Right ventricle myocardium (tissue), 1 donor: ENCODE data around the gene BMP2.

GRCh38 chr20:5832896-5833260, 78.4 kb upstream of the CHGB start:
- PRO-cap, 2 experiments: peak in 2 of 2 experiments; most common plus-strand start chr20:5833017 (in 1); most common minus-strand start chr20:5833012 (in 2)

DNA sequence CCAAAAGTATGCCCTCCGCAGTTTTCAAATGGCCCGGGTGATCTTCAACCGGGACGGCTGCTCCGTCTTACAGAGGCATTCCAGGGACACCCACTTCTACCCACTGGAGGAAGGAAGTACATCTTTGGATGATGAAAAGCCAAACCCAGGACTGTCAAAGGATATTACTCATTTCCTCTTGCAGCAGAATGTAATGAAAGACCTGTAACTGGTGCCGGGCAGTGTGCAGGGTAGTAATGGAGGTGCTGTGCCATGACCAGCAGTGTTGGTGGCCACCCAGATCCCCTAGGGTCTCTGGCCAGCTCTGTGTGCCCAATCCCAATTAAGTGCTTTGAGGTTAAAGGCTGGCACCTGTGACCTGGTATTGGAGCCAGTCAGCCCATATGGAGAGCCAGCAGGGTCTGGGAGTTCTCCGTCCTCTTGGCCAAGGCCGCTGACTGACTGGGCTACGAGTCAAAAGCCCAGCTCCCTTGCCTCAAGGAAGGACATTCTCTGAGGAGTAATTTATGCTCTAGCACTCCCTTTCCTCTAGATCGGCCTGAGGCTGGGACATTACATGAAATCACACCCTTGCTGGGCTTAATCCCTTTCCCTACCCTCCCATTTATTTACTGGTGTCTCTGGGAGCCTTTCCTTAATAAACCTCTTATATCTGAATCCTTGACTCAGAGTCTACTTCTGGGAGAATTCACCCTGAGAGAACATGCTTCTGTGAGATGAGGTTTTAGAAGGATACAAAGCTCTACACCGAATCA, 47.9 kb upstream of the CHGB start:
- PRO-cap, 2 experiments: no peak in any of the 2 experiments

GRCh38 chr20:5942307-5942833, 8.0 kb downstream of the TRMT6 start:
- PRO-cap, 2 experiments: no peak in any of the 2 experiments

DNA sequence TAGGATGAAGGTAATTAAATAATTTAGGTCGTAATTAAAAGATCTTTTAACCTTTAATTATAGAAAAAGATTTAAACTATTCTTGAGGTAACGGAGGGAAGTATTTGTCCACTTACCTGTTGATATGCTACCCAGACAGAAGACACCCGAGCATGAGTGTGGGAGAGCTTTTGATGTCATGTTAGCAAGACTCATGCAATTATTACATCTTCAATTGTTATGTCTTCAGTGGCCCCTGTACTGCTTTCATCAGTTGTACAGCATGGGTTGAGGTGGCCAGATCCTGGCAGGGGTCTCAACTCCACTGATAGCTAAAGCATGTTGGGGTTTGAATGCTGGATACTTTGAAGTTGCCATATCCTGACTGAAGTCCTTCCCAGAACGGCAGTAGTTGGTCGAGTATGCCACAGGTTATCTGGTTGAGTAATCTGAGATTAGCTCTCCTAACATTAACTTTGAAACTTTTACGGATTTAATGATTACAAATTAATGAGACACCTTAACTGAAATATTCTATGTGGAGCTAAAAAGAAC, 1.1 kb downstream of the CRLS1 start:
- PRO-cap, 2 experiments: no peak in any of the 2 experiments

- PRO-cap, 2 experiments: no peak in any of the 2 experiments
These were observed 7.4 kb downstream of the CRLS1 start for GRCh38 chr20:6013048-6014087.

DNA sequence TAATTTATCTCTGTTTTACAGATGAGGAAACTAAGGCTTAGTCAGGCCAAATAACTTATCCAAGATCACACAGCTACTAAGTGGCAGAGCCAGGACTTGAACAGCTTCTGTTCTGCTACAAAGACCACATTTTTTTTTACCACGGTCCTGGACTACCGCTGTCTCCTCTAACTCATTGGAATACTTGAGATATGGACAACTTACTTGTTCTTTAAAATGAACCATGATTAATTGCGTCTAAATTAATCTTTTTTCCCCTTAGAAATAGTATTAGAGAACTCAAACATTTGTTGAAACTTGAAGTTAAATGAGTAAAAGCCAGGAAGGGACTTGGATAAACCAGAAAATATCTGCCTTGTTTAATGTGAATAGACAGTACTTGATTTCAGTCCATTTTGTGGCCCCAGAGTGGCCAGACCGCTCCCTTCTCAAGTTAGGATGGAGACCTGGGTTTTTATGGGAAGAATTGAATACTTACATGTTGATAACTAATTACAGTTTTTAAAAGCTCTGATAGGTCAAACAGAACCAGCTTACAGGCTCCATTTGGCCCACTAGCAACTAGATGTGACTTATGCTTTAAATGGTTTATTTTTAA, 8.4 kb downstream of the CRLS1 start:
- PRO-cap, 2 experiments: no peak in any of the 2 experiments

GRCh38 chr20:6022931-6023503, 17.1 kb downstream of the CRLS1 start:
- PRO-cap, 2 experiments: no peak in any of the 2 experiments

- PRO-cap, 2 experiments: no peak in any of the 2 experiments
These were observed 63.3 kb upstream of the BMP2 start for GRCh38 chr20:6704168-6704547.

GRCh38 chr20:6767292-6768061, at the start of gene BMP2:
Gene BMP2 (plus strand): TSS chr20:6767686.
- PRO-cap, 2 experiments: peak in 2 of 2 experiments; most common plus-strand start chr20:6767686 (in 2); most common minus-strand start chr20:6767461 (in 2)

DNA sequence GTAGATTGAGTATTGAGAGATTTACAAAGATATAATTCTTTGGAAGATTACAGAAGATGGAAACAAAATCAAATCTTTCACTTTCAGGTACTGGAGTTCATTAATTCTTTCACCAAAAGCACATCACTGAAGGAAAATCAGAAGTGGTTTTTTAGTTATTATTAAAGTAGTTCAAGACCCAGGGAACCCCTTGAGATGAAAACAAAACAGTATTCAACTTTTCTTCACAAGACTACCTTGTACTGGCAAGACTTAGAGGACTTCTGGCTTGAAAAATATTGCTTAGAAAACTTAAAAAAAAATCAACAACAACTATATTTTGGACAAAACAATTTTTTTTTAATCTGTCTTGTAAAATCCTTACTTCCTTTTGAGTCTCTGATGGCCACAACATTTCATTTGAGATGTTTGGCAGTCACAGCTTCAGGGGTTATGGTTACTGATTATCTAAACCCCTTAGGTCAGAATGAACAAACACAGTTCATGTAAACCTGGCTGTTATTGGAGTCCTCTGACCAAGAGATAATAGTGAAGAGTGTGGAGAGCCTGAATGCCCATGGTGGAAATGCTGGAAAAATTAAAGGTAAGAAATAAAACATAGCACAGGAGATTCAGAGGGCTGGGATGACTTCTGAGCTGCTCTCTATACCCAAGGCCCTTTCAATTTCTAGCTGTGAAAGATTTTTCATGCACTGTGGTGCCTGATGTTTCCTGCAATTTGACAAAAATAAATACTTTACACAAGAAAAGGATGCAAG, 38.3 kb downstream of the TMX4 start:
- PRO-cap, 2 experiments: no peak in any of the 2 experiments

- PRO-cap, 2 experiments: no peak in any of the 2 experiments
These were observed 36.0 kb downstream of the TMX4 start for GRCh38 chr20:7983536-7984061.

DNA sequence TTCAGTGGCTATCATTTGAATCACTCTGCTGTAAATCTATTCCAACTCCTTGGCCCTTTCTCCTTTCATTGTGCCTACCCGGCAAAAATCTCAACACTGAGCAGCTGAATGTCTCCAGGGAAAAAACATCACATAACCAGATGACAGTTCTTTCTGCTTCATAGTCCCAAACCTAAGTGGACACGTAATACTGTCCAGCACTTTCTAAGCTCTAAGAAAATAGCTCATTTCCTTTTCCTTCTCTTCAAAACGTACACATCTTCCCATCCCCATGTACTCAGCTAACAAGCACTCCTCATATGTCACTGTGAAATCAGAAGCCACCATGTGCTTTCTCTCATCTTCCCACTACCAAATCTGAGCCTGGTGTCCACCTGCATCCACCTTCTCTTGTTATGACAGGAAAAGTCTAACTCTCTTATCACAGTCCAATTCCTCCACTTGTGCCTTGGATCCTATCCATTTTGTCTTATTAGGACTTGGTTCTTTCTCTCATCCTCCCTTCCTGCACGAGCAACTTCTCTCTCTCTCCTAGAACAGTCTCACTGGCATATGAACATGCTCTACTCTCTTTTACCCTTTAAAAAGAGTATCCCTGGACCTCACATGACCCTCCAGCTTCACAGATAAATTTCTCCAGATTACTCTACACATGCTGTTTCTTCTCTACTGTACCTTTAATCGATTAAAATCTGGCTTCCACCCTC, 23.2 kb downstream of the TMX4 start:
- PRO-cap, 2 experiments: no peak in any of the 2 experiments

- PRO-cap, 2 experiments: no peak in any of the 2 experiments
These were observed 39.5 kb downstream of the PLCB4 start for GRCh38 chr20:9108353-9108878.

GRCh38 chr20:9279881-9280519, 211.1 kb downstream of the PLCB4 start:
- PRO-cap, 2 experiments: no peak in any of the 2 experiments

DNA sequence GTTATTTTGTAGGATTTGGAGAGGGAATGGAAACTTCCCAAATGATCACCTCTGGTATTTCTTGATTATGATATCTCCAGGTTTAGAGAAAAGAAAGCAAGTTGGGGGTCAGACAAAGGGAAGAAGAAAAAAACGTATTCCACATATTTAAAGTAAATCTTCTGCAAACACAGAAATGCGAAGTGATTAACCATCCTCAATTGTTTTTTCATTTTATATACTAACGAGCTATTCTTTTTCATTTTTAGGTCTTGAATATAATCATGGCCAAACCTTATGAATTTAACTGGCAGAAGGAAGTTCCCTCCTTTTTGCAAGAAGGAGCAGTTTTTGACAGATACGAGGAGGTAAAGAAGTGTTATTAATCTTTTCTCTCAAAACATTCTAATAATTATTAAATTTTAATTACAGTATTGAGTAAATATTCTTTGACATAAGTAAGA, 206.8 kb upstream of the LAMP5 start:
- PRO-cap, 2 experiments: no peak in any of the 2 experiments

- PRO-cap, 2 experiments: no peak in any of the 2 experiments
These were observed 181.4 kb upstream of the LAMP5 start for GRCh38 chr20:9332687-9333785.

DNA sequence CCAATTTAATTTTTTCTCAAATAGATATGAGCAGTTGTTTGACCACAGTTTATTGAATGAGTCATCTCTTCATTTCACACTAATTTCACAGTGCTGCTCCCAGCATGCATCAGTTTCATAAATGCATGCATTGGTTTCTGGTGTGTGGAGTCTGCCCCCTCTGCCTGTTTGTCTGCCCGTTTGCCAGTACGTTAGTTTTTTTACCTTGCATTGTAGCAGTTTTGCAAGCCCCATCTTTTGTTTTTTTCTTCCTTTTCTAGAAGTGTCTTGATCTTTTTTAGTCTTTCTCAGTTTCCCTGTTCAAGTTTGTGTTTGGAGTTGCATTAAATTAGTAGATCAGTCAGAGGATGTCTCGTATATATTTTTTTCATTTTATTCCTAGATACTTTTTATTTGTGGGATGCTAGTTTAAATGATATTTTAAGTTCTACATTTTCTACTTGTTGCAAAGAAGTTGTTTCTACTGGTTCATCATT, 12.0 kb downstream of the SLX4IP start:
- PRO-cap, 2 experiments: no peak in any of the 2 experiments

- PRO-cap, 2 experiments: no peak in any of the 2 experiments
These were observed 18.5 kb downstream of the SLX4IP start for GRCh38 chr20:10453640-10453880.

DNA sequence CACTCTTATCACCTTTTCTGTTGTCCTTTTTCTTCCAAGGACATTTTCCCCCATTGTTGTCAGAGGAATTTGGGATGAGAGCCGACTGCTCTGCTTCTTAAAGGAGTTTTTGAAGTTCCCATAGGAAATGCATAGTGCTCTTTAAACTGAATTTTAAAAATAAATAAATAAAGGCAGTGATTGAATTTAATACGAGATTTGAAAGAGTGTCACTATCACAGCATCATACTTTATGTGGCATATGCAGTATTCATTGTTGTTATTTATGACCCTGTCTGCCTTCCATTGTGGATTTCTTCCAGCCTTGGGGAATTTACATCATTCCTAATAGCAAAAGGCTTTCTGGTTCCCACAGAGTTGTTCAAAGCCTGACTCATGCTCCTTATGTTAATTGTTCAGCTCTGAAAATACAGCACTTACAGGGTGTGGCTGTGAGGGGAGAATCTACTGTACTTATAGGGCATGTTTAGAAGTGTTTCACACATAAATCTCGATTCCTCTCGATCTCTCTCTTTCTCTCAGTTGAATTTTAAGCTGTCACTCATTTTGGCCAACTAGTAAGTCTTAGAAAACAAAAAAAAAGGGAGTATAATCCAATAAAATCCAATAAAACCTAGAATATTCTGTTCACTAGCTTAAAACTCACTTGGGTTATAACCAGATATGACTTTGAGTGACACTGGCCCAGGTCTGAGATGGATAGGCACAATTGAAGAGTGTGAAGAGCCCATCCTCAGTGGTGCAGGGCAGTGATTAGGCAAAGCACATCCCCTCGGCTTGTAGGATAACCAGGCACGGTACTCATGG, 54.3 kb downstream of the JAG1 start:
- PRO-cap, 2 experiments: no peak in any of the 2 experiments

- PRO-cap, 2 experiments: no peak in any of the 2 experiments
These were observed 19.3 kb downstream of the JAG1 start for GRCh38 chr20:10654194-10655114.